PC-3 (cell line): ENCODE measurements around the genes GPR146 and UNCX.

GRCh38 chr7:823530-824584 lies 8.4 kb upstream of the SUN1 start:
- RAMPAGE, long total RNA: no peak

DNA sequence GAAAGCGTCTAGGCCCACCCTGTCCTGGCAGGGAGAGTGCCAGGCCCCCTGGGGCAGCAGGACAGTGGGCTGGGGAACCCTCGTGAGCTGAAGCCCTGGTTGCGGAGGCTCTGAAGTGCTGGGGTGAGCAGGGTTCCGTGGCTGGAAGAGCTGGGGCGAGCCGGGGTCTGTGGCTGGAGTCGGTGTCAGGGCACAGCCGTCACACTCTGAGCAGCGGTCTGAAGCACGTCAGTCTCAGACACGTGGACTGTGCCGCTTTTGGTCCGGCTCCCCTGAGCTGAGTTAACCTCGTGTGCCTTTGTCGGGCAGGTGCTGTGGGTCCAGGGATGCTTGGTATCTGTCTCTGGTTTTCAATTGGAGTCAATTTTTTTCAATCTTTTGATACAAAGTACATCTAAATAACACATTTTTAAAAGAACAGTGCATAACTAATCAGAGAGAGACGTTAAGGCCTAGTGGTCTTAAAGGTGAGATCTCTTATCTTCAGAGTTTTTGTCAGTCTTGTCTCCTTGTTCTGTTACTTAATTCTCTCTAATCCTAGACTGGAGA lies 4.9 kb downstream of the SUN1 start:
- RAMPAGE, long total RNA: no peak

DNA sequence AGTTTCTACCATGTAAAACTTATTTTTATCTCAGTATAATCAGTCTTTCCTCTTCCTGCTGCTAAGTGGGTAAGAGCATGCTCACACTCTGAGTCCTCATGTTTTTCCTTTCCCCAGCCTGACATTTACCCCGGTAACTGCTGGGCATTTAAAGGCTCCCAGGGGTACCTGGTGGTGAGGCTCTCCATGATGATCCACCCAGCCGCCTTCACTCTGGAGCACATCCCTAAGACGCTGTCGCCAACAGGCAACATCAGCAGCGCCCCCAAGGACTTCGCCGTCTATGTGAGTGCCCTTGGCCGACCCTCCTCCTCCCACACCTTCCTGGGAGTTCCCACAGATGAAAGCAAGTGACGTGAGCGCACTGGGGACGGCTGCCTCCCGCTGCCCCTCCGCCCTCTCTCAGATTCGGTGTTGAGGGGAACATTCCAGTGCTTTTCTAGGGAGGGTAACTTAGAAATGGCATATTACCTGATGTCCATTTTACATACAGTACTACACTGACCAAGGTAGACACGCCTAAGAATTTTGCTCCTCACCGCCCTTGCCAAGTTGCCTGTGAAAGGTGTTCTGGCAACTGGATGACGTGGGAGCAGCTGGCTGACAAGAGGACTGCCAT lies 7.0 kb upstream of the GET4 start:
- RAMPAGE, long total RNA: no peak

- RAMPAGE, long total RNA: no peak
Measured at GRCh38 chr7:873058-873706, 3.2 kb upstream of the GET4 start.

DNA sequence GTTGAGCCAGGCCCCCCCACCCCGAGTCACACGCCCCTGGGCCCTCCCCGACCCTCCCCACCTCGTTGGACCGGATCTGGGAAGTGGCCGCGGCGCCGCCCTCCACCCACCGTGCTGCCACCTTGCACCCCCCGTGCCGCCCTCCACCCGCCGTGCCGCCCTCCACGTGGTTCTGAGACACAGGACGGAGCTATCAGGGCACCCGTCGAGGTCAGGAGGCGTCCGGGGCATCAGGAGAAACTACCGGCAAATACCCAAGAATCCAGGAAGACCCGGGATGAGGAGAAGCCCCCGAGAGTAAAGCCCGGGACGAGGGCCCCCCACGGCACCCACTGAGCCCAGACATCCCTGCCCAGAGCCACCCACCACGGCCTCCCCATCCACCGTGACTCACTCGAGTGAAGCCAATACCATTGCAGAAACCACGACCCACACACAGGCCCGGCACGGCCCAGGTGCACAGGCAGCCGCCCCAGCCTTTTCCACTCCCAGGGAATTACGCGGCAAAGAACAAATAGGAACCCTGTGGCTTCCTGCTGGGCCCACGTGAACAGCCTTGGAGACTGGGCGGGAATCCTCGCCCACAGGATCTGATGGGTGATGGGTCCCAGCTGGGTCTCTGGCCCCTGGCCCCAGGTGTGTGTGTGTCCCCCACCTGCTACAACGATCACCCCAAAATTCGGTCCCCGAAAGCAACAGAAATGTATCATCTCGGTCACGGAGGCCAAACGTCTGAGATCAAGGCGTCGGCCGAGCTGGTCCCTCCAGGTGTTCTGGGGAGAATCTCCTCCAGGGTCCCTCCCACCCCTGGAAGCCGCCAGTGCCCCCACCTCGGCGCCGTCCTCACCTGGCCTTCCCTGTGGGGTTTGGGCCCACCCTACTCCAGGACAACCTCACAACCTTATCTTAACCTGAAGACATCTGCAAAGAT lies 33.8 kb downstream of the ADAP1 start:
- RAMPAGE, long total RNA: no peak

GRCh38 chr7:933308-933805 lies 21.1 kb downstream of the ADAP1 start:
- RAMPAGE, long total RNA: no peak

GRCh38 chr7:981975-982708 lies 839 bp upstream of the CYP2W1 start:
- RAMPAGE, long total RNA: no peak

DNA sequence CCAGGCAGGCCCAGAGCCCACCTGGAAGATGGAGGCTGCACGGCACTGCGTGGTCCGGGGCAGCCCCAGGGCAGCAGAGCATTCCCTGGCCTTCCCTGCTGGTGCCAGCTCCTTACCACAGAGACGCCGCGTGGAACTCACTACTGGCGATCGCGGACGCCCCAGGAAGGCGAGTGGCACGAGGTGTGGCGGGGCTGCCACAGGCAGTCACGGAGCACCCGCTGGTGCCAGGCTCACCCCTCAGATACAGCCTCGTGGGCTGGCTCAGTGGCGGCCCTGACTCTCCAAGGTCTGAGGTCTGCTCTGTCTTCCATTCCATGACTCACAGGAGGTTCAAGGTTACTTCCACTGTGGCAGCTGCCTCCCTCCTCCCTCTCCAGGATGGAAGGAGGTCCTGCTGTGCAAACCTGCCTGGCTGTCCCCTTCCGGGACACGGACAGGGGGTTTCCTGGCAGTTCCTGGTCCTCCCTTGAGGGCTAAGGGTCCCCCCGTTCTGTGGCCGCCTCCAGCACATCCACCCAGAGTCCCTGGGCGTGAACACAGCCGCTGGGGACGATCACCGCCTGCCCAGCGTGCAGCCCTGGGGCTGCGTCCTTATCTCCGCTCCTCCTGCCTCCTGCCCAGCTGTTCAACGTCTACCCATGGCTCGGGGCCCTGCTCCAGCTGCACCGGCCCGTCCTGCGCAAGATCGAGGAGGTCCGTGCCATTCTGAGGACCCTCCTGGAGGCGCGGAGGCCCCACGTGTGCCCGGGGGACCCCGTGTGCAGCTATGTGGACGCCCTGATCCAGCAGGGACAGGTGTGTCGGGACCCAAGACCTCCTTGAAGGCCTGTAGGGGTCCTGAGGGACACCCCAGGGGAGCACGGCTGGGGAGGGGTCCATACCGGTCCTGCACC lies 3.3 kb downstream of the CYP2W1 start:
- RAMPAGE, long total RNA: no peak

DNA sequence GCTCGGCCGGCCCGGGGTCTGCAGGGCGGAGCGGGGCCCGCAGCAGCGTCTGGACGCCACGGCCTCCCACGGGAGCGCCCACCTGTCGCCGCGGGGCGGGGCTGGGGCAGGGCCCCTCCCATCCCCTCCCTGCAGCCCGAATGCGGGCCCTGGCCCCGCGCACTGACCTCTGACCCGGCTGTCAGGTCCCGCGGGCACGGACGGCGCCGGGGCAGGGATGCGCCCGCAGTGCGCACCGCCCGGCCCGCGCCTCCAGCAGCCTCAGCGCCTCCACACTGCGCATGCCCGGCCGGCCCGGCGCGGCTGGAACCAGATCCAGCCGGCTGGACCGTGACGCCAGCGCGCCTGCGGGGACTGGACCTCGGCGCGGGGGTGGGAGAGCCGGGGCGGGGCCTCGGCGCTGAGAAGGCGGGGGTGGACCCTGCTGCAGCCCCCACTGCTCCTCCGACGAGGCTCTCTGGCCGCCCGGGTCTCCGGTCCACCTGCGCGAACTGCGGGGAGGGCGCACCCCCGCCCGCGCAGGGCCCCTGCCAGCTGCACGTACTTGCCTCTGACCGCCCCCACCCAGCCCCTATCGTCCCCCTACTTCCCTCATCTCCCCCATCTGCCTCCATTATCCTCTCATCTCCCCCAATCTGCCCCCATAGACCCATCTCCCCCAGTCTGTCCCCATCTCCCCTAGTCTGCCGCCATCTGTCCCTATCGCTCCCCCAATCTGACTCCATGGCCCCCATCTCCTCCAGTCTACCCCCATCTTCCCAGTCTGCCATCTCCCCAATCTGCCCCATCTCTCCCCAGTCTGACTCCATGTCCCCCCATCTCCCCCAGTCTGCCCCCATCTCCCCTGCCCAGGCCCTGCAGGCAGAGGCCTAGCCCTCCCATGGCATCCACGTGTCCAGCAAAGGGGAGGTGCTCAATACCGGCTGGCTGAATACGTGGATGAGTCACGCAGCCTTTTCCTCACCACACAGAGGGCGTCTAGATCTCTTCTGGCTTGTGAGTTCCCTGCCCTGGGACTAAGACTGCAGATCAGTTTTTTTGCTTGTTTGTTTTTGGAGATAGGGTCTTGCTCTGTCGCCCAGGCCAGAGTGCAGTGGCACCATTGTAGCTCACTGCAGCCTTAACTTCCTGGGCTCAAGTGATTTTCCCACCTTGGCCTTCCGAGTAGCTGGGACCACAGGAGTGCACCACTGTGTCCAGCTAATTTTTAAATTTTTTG lies 15.8 kb upstream of the GPR146 start:
- RAMPAGE, long total RNA: no peak

GRCh38 chr7:1043948-1045262 lies at the start of gene GPR146:
Gene GPR146 (plus strand): TSS chr7:1044546.
- RAMPAGE, long total RNA: no peak

DNA sequence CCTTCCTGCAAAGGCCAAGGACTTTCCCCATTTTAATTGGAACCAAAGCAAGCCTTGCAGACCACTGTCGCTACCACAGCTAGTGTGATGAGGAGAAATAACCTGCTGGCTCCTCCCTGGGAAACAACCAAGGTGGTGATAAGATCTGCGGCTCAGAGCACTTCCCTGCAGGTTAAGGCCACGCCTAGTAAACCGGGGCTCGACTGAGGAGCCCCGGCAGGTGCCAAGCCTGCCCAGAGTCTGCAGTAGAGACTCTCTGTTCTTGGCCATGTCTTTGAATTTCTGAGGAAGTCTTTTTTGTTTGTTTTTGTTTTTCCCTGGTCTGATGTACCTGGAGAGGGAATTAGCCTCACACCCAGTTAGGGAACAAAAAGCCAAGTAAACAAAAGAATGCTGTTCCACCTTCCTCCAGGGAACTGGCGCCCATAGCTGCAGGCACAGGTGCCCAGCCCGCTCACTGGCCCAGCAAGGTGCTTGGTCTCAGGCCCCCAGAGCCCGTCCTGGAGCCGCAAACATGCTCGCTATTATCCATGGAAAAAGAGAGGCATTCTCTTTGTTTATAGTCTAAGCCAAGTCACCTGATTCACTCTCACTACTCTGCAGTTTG lies 2.5 kb downstream of the GPR146 start:
- RAMPAGE, long total RNA: no peak

GRCh38 chr7:1059894-1060170 lies 15.5 kb downstream of the GPR146 start:
- RAMPAGE, long total RNA: no peak

- RAMPAGE, long total RNA: no peak
Measured at GRCh38 chr7:1104605-1105260, 16.8 kb downstream of the GPER1 start.

GRCh38 chr7:1123541-1124291 lies 14.3 kb downstream of the C7orf50 start:
- RAMPAGE, long total RNA: no peak

- RAMPAGE, long total RNA: no peak
Measured at GRCh38 chr7:1232613-1233006, at the start of gene UNCX. Gene UNCX (plus strand): TSS chr7:1232872.

- RAMPAGE, long total RNA: no peak
Measured at GRCh38 chr7:1431833-1432658, 27.2 kb downstream of the MICALL2 start.

GRCh38 chr7:1442098-1442685 lies 17.1 kb downstream of the MICALL2 start:
- RAMPAGE, long total RNA: no peak

- RAMPAGE, long total RNA: no peak
Measured at GRCh38 chr7:1455069-1456138, 3.9 kb downstream of the MICALL2 start.

DNA sequence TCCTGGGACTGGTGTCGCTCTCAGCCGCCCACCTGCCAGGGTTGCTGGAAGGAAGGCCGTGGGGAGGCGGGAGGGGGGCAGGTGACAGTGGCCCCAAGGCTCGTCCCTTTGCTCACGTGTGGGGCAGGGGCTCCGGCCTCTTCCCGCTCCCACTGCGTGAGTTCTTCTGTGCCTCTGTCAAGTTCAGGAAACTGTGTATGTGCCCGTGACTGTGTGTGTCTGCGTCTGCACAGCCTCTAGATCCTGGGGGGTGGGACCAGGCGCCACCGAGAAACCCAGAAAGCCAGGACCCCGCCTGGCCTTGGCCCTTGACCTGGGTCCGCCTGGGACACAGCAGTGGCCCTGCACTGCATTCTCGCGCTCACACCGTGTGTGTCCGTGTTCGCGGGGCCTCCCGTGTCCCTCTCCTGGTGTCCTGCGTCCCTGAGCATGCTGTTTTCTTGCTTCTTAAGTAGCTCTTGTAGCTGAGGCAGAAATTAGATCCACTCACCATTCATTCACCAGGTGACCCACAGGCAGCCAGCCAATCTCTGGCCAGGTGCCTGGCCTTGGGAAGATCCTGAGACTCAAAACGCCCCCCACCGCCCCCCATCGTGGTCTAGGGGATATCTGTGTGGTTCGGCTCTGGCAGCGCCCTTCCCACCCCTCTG lies 1.1 kb downstream of the MAFK start:
- RAMPAGE, long total RNA: no peak

GRCh38 chr7:1539515-1540444 lies 9.3 kb downstream of the MAFK start:
- RAMPAGE, long total RNA: no peak